ENCODE results near the genes NPIPA2 and RRN3.

GRCh38 chr16:14345780-14346193 is 274.7 kb downstream of the MRTFB start:
- PRO-cap: no peak

GRCh38 chr16:14530661-14531059 is 99.4 kb downstream of the PARN start:
- PRO-cap: no peak

GRCh38 chr16:14539267-14539466 is 90.9 kb downstream of the PARN start:
- PRO-cap: no peak

DNA sequence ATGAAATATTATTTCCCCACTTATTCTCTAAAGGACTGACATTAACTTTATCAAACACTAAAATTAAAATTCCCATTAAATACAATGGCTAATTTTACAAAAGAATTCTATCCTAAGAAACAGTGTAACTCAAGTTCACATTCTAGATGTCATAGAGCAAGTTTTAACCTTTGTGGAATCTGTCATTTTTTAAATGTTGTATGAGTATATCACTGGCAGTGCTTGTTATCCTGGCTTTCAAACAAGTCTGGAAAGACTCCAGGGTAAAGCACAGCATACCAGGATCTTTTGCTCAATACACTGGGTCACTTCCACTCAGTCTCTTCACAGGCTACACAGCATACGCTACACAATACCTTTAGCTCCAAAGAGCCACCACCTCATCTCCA is 69.6 kb downstream of the PARN start:
- PRO-cap: no peak

GRCh38 chr16:14742283-14742587 is at the start of gene NPIPA2:
Gene NPIPA2, plus strand, starts transcription at chr16:14742533.
- PRO-cap: no peak

GRCh38 chr16:15021763-15022498 is 33.9 kb downstream of the NTAN1 start:
- PRO-cap: no peak

GRCh38 chr16:15025831-15027003 is 29.7 kb downstream of the NTAN1 start:
- PRO-cap: no peak

DNA sequence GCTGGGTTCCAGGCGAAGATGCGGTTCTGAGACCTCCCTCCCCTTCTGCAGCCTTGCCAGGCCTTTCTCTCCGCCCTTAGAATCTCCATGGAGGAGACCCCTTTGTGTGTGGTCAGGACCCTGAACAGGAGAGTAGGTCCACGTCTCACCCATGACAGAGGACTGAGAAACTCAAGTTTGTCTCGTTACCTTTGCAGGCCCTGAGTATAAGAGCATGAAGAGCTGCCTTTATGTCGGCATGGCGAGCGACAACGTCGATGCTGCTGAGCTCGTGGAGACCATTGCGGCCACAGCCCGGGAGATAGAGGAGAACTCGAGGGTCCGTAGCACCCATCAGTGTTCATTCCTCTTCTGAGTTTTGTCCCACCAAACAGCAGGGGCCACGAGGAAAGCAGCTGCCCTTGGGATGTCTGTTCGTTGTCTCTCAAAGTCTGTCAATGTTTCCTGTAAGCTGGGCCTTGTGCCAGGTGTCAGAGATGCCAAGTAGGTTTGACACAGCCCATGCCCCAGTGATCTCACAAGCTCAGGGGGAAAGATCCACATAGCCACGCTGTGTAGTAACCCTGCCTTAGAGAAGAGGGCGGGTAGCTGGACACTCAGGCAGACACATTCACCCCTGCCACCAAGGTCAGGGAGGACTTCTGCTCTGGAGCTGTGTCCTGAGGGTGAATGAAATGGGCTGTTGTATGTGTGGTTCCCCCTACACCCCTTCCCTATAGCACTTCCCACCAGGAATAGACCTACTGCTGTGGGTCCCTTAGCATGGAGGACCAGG is 22.6 kb downstream of the NTAN1 start:
- PRO-cap: no peak

- PRO-cap: no peak
Observed at GRCh38 chr16:15034489-15035683, 21.0 kb downstream of the NTAN1 start.

DNA sequence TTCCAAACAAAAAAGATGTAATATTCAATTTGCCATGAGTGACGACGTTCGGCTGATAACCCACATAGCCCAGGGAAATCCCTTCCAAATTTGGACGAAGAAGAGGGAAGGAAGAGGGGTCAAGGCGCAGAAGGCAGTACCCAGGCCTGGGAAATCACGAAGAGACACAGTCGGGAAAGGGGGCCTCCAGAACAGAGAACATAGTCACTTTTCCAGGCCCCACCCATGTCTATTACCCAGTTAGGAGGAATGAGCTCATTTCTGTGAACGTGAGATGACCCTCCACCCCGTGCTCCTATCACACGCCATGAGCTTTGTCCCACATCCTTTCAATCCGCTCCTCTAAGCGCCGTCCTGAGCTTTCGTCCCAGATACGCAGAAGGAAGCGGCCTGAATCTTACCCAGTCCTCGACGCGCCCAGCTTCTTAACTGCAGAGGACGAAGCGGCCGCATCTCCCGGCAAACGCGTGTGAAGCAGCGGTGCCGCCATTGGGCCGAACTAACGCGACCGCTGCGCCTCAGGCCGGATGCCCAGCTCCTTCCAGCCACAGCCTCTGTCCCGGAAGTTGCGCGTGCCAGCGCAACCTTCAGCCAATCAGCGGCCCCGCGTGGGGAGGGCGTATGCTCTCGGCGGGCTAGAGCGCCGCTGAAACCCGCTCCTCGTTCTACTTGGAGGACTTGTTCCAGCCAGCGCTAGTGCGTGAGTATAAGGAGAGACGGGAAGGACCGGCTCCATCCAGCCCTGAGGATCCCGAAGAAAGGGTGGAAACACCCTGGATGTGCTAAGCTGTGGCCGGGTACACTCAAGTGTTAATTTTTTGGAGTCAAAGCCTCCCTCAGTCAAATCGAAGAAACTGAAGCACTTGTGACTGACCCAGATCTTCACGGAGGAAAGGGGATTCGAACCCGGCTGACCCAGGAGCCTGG is at the start of gene RRN3:
RRN3 (minus strand) TSS at position 529 of the 927 bp plus-strand sequence.
- PRO-cap: unidirectional peak, plus-strand start at position 696 of the sequence

- PRO-cap: no peak
Observed at GRCh38 chr16:15127290-15127587, 33.2 kb upstream of the RRN3 start.

DNA sequence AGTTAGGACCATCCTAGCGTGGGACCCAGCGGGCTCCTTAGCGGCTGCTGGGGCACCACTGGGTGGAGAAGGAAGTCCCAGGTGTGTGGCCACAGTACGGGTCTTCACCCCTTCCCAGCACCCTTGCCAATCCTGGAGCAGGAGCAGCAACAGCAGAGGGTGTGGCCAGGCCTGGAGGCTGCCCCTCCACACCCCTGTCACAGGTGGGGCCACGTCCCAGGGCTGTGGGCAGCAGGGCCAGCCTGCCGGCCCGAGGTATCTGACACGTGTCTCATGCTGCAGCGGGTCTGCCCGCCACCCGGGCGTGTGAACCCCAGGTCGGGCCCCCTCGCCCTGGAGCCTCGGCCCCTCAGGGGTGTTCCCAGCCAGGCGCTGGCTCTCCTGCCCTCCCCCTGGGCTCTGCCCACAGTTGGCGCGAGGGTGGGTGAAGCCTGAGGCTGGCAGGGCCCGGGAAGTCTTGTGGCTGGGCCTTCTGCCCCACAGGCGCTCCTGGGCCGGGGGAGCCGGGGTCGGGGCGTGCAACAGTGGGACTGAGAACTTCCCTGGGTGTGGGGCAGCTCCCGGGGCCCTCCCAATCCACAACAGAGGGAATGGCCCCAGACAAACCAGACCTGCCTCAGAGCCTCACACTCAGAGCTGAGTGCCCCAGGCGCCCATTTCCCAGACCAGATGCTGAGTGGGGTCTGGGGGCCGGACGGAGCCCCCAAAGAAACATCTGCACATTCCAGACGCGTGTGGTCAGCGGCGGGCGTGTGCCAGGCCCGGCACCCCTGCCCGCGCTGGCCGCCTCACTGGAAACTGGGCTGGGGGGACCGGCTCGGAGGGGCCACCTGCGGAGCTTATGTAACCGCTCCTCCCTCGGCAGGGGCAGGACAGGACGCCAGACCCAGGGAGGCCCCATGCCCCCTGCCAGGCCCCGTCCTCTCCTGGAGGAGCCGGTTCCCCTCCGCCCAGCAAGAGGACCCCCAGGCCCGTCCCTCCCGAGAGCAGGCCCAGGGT is 49.4 kb upstream of the RRN3 start:
- PRO-cap: no peak

- PRO-cap: no peak
Observed at GRCh38 chr16:15169172-15169518, 75.1 kb upstream of the RRN3 start.

- PRO-cap: no peak
Observed at GRCh38 chr16:15522985-15523522, 88.7 kb downstream of the BMERB1 start.

DNA sequence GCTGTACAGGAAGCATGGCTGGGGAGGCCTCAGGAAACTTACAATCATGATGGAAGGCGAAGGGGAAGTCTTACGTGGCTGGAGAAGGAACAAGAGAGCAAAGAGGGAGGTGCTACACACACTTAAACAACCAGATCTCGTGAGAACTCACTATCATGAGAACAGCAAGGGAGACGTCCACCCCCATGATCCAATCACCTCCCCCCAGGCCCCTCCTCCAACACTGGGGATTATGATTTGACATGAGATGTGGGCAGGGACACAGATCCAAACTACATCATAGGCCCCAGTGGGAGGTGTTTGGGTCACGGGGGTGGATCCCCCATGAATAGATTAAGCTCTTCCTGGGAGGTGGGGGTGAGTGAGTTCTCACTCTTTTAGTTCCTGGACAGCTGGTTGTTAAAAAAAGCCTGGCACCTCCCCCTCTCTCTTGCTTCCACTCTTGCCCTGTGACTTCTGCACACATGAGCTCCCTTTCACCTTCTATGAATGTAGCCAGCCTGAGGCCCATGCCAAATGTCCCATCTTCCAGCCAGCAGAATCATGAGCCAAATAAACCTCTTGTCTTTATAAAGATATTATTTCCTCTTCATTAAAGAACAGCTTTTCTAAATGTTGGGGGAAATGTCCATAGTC is 79.2 kb downstream of the MARF1 start:
- PRO-cap: no peak

- PRO-cap: no peak
Observed at GRCh38 chr16:15607554-15608168, 35.3 kb downstream of the MARF1 start.

DNA sequence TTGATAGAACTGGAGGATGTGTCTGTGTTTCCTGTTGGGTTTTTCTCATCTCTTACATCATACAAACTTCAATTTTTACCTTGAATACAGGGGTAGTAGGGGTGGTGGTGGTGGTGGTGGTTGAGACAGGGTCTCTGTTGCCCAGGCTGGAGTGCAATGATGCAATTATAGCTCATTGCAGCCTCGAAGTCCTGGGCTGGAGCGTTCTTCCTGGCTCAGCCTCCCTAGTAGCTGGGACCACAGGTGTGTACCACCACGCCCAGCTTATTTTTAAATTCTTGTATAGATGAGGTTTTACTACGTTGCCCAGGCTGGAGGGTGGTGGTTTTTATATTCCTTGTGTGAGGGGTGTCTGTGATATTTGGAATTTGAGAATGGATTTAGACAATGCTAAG is 53.4 kb downstream of the NDE1 start:
- PRO-cap: no peak

DNA sequence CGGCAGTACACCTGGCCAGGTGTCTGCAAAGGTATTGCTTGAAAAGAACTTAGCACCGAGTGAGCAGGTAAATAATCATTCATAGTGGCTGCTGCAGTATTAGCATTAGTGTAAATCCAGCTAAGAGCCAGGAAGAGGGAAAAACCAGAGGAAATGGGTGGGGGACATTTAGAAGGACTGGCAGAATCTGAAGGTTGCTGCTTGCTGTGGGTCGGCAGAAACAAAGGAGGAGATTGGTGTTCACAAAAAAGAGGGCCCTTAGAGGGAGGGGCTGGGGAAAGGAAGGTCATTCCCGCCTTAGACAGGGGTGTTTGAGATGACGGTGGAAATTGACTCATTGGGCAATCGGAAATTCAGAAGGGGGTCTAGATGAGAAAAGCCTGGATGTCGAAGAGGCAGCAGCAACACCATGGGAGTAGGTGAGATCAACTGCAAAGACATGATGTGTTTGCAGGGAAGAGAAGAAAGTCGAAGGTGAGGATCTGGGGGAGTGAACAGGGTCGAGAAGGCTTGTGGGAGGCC is 86.8 kb downstream of the NDE1 start:
- PRO-cap: no peak

GRCh38 chr16:15745074-15745497 is 95.0 kb downstream of the NDE1 start:
- PRO-cap: no peak

DNA sequence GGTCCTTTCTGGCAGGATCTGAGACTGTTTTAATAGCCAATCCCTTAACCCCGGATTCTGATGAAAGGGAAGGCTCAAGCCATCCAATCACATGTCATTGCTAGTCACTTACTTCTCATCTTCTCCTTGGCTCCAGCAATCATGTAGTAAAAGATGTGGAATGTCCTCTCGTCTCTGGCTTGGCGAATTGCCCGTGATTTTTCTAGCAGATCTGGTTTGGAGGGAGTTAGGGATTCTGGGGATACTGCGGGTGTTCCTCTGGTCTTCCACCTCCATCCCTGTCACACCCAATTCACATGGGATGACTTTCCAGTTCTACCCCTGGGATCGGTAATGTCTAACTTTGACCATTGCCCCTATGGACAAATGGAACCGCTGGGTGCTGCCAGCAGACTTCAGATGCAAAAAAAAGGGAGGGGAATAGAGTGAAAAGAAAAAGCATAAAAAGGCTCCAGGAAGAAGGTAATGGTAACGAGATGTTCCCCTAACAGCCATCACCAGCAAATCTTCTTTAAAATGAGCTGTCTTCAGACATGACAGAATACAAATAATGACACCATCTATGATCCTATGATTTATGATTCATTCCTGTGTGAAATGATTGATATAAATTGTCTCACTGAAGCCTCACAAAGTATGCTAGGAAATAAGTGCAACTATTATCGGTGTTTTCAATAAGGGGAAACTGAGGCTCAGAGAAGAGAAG is 80.7 kb downstream of the MYH11 start:
- PRO-cap: no peak